Tongue (tissue), 2 donors: ENCODE results near the genes CRY1 and ASCL4.

- RAMPAGE, long total RNA = no peak
Observed at GRCh38 chr12:106956499-106956960, 823 bp downstream of the TMEM263 start.

DNA sequence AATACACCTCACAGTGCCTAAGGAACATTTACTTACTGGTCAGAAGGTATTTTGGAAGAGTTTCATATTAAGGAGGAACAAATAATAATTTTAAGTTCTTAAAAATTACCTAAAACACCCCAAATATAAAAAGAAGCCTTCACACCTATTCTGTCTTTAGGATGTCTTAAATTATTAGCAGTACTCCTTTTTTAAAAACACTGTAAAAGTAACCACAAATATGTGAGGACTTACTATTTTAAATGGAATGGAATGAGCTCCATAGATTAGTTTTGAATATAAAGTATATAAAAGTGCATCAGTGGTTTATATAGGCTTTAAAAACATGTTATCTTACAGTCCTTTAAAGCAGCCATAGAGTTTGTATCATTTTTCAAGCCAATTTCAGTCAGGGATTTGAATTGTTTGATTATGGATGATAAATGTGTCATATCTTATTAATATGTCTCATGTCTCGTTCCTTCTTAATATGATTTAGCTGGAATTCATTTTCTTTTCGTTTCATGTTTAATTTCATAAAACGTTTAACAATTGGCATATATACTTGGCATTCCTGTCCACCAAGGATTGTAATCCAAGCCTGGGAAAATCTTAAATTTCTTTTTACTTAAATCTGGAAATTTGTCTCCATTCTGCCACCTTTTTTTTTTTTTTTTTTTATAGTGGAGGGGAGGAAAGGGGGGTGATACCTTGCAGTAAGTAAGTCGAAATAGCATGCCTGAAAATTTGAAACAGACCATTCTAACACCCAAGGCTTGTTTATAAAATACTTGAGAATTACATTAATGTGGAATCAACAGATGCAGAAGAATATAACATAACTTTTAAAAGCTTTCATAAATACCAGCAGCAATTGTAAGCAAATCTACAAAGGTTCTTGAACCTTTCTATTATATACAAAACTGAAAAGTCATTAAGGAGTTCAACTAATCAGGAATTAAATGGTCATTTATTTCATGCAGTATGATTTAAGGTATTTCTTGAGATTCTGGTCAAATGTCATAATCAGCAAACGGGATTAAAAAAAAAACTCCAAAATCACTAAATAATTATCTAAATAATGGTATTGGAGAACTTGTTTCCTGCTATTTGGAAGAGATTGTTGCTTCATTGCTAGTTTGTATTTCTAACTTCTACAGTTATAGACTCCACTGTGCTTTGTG lies 14.3 kb downstream of the MTERF2 start:
- RAMPAGE, long total RNA = no peak

DNA sequence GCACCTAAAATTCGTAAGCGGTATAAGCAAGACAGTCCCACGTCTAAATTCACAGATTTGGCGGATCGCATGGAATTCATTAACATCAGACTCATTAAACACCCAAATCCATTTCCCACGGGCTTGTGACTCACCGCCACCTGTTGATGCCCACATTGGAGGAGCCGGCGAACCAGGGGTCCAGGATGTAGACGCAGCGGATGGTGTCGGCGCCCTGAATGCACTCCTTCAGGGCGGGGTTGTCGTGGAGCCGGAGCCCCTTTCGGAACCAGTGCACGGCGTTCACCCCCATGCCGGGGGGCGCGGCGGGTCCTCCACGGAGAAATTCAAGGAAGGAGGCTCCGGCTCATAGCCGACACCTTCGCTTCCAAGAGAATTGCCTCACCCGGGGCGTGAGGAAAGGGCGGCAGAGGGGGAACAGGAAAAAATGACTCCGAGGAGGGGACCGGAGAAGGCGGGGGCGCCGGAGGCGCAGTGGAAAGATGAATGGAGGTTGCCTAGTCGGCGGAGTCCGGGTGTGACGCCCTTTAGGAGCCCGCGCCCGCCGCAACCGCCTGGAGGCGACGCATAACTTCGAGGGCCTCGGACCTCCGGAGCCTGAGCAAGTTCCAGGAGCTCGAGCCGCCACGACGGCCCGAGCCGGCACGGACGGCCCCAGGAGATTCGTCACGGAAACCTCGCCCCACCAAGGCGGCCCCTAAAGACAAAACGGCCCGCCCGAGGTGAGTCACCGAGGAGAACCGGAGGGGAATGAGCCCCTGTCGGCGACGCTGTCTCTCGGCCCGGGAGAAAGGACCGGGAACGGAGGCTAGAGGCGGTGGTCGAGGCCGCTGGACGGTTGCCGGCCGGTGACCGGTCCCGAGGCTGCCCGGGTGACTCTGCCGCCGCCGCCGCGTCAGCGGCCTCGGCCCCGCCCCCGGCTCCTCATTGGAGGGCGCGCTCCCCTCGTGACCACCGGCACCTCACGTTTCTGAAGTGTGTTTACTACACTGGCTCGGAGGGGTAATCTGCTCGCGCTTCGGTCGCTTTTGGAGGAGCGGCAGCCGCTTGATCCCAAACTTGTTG lies at the start of gene CRY1:
TSS of gene CRY1 (minus strand) at position 880 of the 1,065 bp plus-strand sequence.
- RAMPAGE, long total RNA = no peak

GRCh38 chr12:107110016-107110488 lies 16.7 kb upstream of the CRY1 start:
- RAMPAGE, long total RNA = no peak

- RAMPAGE, long total RNA = no peak
Observed at GRCh38 chr12:107732901-107734064, 27.7 kb downstream of the PRDM4 start.

DNA sequence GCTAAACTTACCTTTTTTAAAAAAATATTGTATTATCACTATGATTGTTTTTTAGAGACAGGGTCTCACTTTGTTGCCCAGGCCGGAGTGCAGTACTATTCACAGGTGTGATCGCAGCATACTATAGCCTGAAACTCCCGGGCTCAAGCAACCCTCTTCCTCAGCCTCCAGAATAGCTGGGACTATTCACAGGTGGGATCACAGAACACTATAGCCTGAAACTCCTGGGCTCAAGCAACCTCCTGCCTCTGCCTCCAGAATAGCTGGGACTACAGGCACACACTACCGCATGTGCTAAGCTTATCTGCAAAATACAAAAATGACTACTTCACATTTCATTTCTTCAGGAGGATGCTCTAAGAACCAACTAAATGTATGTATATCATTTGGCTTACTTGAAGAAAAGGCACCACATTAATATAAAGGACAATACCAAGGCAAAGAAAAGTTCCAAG lies 10.1 kb downstream of the PRDM4 start:
- RAMPAGE, long total RNA = no peak

- RAMPAGE, long total RNA = no peak
Observed at GRCh38 chr12:107774314-107774946, at the start of gene ASCL4. ASCL4 (plus strand) TSS chr12:107774704.

DNA sequence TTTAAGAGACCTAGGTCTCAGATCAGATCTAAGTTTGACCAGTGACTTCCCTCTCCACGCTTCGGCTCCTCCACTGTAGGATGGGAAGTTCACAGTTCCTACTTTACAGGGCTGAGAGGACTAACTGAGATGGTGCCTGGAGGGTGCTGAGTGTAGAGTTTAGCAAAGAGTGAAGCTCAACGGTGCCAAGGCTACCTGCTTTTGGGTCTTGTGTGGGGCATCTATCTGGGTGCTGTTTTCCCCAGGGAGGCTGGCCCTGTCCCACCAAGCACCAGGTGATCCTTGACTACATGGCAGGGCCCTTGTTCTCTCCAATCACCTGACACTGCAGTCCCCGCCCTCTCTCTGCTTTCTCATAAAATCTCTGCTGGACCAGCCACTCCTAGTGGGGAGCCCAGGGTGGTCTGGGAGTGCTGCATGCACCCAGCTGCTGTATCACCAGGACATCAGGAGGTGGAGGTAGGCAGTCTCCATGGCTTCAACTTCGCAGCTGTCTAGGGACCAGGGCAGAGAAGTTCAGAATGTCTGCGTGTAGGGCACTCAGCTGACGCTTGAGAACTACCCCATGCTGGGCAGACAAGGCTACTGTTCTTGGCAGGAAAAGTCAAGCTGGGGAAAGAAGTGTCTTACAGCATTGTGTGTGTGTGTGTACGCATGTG lies 2.4 kb downstream of the WSCD2 start:
- RAMPAGE, long total RNA = no peak

DNA sequence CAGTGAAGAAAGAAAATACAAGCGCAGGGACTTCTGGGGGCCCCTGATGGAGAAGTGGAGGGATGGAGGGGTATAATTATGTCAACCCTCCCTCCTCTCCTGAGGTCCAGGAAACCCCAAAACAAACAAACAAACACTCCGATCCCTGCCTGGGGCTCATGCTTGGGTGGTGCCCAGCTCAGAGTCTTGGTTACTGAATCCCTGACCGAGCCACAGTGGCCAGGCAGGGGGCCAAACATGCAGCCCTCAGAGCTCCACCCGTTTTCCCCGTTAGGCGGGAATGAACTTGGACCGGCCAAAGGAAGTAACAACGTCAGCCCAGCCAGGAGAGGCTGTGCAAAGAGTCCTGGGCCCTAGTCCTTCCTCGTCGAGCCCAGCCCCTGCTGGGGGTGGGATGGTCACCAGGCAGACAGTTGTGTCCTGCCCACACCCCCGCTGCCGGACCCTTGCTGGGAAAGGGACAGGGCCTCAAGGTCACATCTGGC lies 36.2 kb downstream of the CMKLR1 start:
- RAMPAGE, long total RNA = no peak

GRCh38 chr12:108332553-108333220 lies 6.4 kb downstream of the CMKLR1 start:
- RAMPAGE, long total RNA = no peak

GRCh38 chr12:108340096-108340504 lies 989 bp upstream of the CMKLR1 start:
- RAMPAGE, long total RNA = no peak

- RAMPAGE, long total RNA = no peak
Observed at GRCh38 chr12:108349344-108349781, 10.3 kb upstream of the CMKLR1 start.

GRCh38 chr12:108515936-108516101 lies 742 bp downstream of the FICD start:
- RAMPAGE, long total RNA = no peak

- RAMPAGE, long total RNA = no peak
Observed at GRCh38 chr12:108639041-108640053, 5.7 kb upstream of the SELPLG start.

- RAMPAGE, long total RNA = no peak
Observed at GRCh38 chr12:108643599-108644323, 10.1 kb upstream of the SELPLG start.

DNA sequence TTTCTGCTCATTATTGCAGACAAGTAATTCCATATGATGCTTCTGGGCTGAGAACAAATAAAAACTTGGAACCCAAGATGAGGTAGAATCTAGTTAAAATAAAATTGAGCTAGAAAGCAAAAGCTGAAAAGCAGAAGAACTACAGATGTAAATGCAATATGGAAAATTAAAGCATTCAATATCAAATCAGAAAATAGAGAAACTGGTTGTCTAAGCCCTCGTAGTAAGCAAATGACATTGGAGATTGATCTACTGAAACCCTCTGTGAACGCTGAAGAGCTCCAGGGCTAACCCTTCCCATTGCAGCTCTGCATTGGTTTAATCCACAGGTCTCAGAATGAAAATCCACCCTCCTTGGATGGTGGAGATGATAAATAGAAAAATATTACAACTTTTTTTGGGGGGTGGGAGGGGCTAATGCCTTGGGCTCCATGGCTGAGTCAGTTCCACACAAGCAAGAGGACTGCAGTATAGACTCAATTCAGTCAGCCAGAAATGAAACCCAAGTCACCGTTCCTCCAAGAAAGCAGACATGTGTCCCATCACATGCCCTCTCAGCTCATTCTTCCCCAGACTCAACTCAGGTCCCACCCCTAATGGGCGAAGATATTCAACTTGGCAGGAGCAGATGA lies 40.5 kb downstream of the CORO1C start:
- RAMPAGE, long total RNA = no peak

- RAMPAGE, long total RNA = no peak
Observed at GRCh38 chr12:108691463-108692417, 39.6 kb downstream of the CORO1C start.

DNA sequence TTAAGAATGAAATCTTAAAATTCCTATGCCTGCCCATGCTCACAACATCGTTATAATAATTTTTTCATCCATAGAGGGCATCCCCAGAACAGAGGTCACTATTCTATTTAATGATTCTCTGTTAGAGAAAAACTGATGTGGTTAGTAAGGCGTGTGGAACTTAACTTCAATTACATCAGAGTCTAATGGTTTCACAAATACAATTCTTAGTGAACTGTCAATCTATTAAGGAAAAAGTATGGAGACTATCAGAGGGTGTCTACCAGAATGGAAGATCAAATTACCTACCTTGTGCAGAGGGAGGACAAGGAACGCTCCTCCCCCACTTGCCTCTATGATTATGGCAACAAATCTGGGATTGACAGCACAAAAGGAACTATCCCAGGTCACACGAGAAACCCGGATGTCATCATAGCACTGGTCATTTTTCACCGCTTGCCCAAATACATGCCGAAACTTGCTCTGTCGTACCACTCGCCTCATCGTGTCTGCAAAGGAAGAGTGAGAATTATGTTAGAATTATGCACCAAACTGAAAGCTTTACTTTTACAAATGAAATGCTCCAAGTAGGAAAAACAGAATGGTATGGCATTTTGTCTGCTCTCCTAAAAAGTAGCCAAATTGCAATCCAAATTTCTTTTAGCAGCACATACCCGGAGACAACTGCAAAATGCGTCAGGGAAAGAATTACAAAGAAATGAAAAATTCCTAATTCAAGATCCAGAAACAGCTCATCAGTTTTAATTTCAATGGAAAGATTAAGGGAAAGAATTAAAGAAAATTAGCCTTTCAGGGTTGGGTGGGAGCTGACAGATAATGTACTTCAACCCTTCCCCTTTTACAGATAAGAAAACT lies 30.3 kb downstream of the CORO1C start:
- RAMPAGE, long total RNA = no peak

- RAMPAGE, long total RNA = no peak
Observed at GRCh38 chr12:108803284-108803987, 53.9 kb downstream of the SSH1 start.

DNA sequence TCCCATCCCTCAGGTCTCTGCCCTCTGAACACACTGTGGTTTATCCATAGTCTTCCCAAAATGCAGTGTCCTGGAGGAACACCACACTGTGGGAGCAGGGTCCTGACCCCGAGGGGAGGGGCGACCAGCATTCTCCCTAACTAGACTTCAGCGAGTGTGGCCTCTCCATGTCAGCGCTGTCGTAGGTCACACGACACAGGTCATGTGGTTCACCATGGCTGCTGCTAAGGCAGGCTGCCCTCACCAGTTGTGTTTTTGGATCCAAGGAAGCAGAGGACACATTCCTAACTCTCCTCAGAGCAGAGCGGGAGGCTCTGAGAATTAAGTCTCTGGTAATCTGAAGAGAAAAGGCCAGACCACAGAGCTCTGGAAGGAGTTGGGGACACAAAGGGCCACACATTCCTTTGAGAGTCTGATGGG lies 50.4 kb downstream of the SSH1 start:
- RAMPAGE, long total RNA = no peak